ENCODE measurements around a stretch of chr3.

GRCh38 chr3:155745562-155746711 is 1.1 kb upstream of the PLCH1 start:
- RAMPAGE, long total RNA: no peak
- RRBS: no CpG with 5 or more reads among the region's 25 CpGs

DNA sequence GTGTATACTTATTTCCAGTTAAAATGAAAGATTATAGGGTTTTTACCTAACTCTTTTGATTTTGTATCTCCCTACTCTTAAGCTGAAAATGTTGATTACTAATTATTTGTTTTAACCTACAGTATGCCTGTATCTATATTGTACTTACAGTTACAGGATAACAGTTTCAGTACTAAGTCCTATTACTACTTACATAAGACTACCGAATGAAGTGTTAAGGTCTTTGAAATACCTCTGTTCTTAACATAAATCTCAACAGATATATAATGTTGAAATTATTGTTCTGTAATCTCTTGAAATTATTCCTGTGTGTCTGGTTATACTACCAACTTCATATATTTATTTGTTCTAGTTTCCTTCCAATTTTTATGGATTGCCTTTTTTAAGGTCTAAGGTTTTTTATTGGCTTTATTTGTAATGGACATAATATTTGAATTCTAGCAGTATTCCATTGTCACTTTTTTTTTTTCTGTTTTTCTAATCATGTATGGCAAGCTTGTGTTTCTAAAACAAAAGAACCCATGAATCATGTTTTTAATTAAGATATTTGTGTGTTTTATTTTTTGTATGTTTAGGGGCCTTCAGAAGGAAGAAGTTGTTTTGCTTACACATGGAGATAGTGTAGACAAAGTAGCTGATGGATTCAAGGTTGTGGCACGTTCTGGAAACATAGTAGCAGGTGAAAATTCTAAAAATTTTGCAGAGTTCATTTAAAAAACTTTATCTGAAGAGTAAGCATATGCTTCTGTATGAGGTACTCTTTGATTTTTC is 35.3 kb downstream of the GMPS start:
- RAMPAGE, long total RNA: no peak
- RRBS: no CpG with 5 or more reads among the region's 2 CpGs

- RAMPAGE, long total RNA: no peak
- RRBS: no CpG with 5 or more reads among the region's 1 CpG
These were observed 42.3 kb downstream of the GMPS start for GRCh38 chr3:155912801-155913104.

GRCh38 chr3:156605408-156606579 is 50.9 kb upstream of the SSR3 start:
- RAMPAGE, long total RNA: no peak
- RRBS: no CpG with 5 or more reads among the region's 38 CpGs

GRCh38 chr3:156633219-156633832 is 41.1 kb upstream of the TIPARP start:
- RAMPAGE, long total RNA: no peak
- RRBS: no CpG with 5 or more reads among the region's 4 CpGs

DNA sequence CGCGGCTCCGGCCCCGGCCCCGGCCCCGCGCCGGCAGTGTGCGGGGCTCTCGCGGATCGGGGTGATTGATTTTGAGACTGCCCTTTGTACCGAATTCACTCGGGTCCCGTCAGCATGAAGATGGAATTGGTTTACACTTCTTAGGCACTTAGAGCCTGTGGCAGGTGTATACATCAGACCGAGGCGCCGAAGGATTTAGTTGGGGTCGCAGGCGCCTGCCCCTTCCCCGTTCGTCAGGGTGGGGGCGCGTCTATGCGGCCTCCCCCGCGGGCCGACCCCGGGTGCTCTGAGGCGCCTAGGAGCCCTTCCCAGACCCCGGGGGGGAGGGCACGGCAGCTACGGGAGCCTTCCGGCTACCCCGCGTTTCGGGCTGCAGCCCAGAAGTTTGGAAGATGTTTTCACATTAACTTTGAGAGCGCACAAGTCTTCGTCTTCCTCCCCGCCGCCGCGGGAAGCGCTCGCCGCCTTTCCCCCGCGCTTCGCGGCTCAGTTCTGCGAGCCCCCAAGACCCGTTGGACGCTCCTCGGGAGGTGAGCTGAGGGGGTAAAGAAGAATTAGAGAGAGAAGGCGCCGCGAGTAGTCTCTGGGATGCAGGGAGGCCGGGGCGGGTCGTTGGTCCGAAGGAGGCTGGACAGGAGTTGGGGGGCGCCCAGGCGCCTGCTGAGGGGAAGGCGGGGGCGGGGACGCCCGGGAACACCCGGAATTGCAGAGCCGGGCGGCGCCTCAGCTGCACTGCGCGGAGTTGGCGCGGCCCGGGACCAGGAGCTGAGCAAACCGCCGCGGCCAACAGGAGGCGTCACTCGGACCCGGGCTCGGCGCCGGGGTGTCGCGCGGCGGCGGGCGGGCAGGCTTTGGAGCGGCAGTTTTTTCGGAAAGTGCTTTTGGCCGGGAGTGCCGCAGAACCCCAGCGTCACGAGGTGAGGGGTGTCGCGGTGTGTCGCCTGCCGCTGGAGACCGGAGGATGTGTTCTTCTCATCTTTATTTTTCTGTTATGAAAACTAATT is 774 bp downstream of the TIPARP start:
- RAMPAGE, long total RNA: no peak
- RRBS: 1% methylated on average over 41 of the region's 102 CpGs

DNA sequence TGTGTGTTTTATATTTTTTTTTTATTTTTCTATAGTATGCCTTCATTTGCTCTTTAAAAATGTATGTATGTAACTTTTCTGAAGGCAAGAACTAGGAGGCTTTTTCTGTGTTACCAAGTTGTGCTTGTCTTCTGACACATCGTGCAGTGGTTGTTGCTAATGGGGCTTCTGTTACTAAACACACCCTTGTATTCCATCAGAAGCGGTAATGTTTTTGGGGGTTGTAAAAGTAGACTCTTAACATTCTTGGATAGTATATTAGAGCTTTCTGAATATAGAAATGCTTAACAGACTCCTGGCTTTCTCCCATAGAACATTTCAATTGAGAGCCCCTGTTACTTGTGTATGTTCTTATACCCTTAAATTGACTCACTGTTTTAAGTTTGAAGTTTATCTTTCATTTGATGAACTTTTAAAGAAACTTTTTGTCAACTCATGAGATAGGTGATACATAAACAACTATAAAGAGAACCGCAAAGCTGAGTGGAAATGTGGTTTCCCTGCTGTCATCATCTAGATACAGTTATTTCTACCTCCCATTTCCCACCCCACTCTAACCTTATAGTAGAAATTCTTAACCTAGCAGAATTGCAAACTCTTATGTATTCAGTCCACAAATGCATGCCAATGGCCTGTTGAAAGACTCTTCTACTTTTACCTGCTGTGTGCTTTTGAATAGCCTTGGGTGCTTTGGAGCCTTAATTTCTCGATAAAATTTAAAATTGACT is 2.6 kb downstream of the TIPARP start:
- RAMPAGE, long total RNA: no peak
- RRBS: no CpG with 5 or more reads among the region's 4 CpGs

DNA sequence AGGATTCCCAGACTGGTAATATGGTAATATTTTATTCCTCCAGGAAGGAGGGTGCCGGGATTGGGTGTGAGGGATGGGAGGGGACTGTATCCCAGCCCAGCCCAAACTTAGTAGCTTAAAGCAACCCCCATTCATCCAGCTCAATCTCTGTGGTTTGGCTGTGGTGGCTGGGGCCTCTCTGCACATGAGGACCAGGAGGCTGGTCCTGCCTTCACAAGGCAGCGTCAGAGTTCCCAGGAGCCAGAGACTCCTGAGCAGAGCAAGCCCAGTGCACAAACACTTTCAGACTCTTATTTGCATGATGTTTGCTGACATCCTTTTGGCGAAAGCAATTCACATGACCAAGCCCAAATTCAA is 48.4 kb downstream of the CCNL1 start:
- RAMPAGE, long total RNA: no peak
- RRBS: no CpG with 5 or more reads among the region's 3 CpGs

DNA sequence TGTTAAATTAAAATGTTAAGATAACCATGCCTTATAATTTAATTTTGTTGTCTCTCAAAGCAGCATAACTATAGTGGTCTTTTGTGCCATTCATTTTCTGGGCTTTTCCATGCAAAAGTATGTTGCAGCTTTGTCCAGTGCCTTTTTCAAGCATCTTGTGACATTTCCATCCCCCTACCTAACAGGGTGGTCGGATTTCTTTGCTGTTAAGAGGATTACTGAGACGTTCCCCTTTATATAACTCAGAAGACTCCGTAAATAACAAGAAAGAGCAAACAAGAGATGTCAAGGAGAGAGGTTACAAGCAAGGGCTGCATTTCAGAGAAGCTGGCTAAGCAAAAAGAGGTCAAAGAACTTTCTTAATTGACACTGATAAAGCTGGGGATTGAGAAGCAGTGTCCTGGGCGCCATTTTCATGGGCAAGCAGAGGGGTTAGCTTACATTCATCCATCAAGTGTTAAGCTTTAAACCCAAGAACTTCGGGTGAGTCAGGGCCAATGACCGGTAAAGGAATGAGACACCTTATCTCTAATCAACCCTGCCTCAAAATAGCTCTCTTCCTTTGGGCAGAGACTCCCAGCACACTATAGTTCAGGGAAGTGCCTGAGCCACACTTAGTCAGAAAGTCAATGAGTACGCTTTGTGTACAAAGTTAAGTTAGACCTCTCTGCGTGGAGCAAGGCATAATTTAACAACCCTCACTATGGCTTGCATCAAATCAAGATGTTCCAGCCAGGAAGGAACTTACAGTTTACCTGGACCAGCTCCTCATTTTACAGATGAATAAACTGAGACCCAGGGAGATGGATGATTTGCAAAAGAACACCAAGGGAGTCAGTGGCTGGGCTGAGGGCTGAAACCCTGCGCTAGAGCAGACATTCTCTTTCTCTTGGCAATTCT is 44.8 kb downstream of the CCNL1 start:
- RAMPAGE, long total RNA: no peak
- RRBS: no CpG with 5 or more reads among the region's 9 CpGs

DNA sequence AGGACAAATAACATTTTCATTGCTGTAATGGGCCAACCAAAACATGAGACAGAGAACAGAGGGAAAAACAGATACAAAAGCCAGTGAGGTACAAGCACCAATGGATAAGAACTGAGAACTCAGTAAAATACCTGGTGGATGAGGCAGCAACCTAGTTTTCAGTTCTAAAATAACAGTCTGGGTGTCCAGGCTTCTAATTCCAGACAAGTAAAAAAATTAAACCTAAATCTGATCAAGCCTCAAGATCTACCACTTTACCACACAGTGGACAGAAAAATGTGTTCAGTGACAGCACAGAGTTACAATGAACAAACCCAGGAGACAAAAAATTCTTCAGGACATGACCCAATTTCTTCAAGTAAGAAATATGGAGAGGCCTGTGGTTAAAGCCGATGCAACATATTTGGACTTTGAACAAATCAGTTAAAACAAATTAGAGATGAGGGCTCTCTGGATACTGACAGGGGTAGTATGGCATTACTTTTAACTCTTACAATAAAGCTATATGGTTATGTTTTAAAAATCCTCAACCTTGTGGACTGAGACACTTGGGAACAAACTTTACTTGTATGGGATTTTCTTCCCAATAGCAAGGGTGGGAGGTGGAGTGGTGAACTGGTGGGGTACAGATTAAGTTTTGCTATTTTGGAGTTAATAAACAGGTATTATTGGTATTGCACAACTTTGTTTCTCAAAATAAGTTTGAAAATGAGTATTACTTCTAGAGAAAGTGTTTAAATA is 14.3 kb downstream of the CCNL1 start:
- RAMPAGE, long total RNA: no peak
- RRBS: no CpG with 5 or more reads among the region's 1 CpG

DNA sequence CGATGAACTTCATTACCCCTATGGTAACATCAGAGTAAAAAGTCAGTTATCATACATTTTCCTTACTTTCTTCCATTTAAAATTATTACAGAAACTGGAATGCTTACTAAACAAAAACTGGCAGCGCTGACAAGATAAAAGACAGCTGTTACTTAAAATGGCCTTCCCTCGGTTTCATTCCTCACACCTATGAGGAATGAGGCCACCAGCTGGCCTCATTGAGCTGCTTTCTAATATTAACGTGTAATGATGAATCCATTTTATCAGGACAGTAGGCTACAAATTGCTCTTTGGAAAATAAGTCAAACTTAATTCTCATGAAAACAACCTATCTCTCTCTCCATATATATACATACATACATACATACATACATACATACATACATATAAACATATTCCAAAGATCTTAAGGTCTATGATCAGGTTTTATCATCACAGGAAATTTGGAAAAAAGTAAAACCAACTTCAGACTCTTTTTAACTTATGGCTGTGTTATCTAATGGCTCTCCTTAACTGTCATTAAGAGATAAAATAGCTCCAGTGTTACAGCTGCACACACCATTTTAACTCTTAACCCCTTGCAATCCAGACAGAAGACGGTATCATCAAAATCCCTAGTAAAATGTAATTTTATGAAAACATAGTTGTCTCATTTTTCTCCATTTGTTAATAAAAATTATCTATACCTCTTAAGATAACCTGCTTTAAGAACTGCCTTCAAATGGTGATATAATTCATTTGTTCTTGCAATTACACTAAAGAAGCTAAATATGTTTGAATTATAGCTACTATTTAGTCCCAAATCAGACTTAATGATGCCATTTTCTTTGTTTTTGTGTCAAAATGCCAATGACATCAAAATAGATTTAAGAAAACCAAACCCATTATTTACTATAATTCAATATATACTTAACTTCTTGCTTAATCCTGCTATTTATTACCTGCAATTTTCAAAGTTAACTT is 5.1 kb downstream of the CCNL1 start:
- RAMPAGE, long total RNA: no peak
- RRBS: no CpG with 5 or more reads among the region's 5 CpGs

DNA sequence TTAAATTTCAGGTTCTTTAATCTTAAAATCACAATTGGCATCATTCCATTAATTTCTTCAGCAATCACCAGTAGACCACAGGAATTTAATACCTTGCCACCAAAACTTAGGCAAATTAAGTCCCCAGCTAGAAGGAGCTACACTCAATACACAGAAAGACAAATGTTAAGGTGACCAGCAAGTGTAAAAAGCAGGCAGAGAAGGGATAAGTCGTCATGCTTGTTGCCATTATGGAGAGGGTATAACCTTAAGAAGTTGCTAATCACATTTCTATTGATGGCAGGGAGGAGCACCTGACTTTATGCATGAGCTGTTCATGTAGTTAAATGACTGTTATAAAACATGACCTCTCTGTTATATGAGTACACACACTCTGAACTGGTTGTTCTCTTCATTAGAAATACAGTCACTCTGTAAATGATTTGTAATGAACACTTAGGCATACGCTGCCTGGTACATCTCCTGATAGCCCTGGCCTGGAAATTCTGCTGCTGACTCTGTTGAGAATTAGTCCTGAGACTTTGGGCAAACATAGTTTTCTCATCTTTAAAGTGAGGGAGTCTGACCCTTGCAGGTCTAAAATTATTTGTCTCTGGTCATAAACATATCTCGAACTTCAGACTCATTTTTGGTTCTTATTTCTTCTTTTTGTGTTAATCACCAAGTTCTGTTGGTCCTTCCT is 6.7 kb upstream of the CCNL1 start:
- RAMPAGE, long total RNA: no peak
- RRBS: no CpG with 5 or more reads among the region's 3 CpGs

- RAMPAGE, long total RNA: no peak
- RRBS: no CpG with 5 or more reads among the region's 2 CpGs
These were observed 35.1 kb upstream of the PTX3 start for GRCh38 chr3:157401609-157401930.

DNA sequence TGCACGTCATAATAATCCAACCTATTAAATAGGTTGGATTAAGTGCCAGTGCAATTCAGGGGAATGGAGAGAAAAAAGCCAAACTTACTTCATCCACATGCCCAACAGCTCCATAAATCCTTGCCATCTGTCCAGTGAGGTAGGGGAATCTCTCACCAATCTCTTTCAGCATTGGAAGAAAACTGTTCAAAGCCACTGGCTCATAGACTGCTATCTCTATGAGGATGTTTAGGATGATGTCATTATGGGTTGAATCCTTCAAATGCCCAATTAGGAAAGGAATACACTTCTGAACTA is 22.9 kb upstream of the PTX3 start:
- RAMPAGE, long total RNA: no peak
- RRBS: no CpG with 5 or more reads among the region's 1 CpG

GRCh38 chr3:158097364-158098389 is 8.5 kb downstream of the SHOX2 start:
- RAMPAGE, long total RNA: no peak
- RRBS: no CpG with 5 or more reads among the region's 65 CpGs

GRCh38 chr3:158104917-158105503 is 1.2 kb downstream of the SHOX2 start:
- RAMPAGE, long total RNA: no peak
- RRBS: 4% methylated on average over 11 of the region's 34 CpGs

DNA sequence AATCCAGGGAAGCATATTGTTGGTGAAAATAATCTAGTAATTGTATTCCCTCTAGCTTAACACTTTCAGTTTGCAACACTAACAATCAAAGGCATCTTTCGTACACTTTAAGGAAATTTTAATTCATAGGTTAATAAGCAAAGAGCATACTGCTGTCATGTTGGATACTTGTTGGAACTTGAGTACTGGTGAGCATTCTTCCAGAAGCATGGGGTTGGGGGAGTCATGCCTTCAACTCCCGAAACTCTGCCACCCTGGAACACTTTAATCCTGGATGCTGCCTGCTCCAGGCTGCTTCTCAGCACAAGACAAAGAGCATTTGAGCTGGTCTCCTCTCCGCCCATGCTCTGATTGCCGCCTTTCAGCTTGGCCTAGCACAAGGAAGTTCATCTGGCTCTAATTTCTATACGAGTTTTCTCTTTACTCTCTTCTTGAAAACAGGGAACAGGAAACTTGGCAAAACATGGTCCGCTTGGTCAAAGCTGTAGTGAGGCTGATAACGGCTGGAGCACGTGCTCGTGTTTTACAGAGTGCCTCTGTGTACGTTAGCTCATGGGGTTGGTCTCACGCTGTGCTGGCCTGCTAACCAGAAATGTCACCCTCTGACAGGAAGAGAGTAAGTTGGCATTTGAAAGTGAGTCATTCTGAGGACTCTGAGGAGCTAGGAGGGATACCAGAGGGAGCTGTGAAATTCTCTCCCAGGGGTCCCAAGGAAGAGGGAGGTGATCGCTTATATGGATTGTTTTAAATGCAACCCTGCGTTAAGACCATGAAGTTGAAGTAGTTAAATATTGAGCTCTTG is 19.2 kb downstream of the RARRES1 start:
- RAMPAGE, long total RNA: no peak
- RRBS: no CpG with 5 or more reads among the region's 13 CpGs

- RAMPAGE, long total RNA: no peak
- RRBS: no CpG with 5 or more reads among the region's 6 CpGs
These were observed 9.1 kb downstream of the MFSD1 start for GRCh38 chr3:158810806-158811501.

- RAMPAGE, long total RNA: no peak
- RRBS: no CpG with 5 or more reads among the region's 5 CpGs
These were observed 369.3 kb upstream of the C3orf80 start for GRCh38 chr3:159855897-159856430.

- RAMPAGE, long total RNA: no peak
- RRBS: no CpG with 5 or more reads among the region's 12 CpGs
These were observed 295.8 kb upstream of the C3orf80 start for GRCh38 chr3:159929107-159930053.